Type B pancreatic cell (in vitro differentiated cells): ENCODE results near the genes ASL and SBDS.

GRCh38 chr7:65960480-65961307 lies 21.3 kb downstream of the GUSB start:
- PRO-cap, result no peak

- PRO-cap, result no peak
These were observed 31.4 kb upstream of the ASL start for GRCh38 chr7:66044186-66044684.

- PRO-cap, result bidirectional peak, plus-strand start at chr7:66075834, minus-strand start at chr7:66075627; unidirectional peak, minus-strand start at chr7:66076184
These were observed at the start of gene ASL for GRCh38 chr7:66075233-66076231. Gene ASL, plus strand, starts transcription at chr7:66075819.

GRCh38 chr7:66076767-66077143 lies 1.1 kb downstream of the ASL start:
- PRO-cap, result no peak

GRCh38 chr7:66151835-66152440 lies 37.3 kb downstream of the CRCP start:
- PRO-cap, result no peak

- PRO-cap, result no peak
These were observed 131.2 kb downstream of the TPST1 start for GRCh38 chr7:66336325-66336807.

GRCh38 chr7:66371206-66371594 lies 166.1 kb downstream of the TPST1 start:
- PRO-cap, result no peak

DNA sequence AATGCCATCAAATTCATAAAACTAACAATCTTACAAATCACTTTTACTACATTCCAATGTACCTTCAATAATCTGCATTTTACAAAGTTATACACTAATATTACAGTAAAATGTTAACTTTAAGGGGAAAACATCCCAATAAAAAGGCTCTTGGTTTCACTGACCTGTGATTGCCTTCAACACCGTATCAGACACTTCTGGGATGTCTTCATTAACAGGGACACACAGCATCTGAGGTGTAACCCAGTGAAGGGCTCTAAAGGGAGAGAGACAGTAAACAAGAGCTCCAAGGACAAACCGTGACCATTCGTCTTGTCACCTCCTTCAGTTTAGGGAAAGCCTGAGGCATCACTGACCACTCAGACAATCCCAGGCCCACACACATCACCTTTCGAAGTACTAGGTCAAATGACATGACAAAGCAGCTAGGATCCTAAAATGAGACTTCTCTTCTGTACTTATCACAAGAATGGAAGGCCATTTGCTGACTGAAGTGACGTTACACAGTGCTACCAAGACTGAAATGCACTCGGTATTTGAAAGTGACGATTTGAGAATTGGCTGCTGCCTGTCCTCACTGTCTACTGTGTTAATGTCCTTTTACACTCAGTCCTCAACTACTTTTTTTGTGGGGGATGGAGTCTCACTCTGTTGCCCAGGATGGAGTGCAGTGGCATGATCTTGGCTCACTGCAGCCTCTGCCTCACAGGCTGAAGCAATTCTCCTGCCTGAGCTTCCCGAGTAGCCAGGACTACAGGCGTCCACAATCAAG lies 200.7 kb upstream of the KCTD7 start:
- PRO-cap, result no peak

DNA sequence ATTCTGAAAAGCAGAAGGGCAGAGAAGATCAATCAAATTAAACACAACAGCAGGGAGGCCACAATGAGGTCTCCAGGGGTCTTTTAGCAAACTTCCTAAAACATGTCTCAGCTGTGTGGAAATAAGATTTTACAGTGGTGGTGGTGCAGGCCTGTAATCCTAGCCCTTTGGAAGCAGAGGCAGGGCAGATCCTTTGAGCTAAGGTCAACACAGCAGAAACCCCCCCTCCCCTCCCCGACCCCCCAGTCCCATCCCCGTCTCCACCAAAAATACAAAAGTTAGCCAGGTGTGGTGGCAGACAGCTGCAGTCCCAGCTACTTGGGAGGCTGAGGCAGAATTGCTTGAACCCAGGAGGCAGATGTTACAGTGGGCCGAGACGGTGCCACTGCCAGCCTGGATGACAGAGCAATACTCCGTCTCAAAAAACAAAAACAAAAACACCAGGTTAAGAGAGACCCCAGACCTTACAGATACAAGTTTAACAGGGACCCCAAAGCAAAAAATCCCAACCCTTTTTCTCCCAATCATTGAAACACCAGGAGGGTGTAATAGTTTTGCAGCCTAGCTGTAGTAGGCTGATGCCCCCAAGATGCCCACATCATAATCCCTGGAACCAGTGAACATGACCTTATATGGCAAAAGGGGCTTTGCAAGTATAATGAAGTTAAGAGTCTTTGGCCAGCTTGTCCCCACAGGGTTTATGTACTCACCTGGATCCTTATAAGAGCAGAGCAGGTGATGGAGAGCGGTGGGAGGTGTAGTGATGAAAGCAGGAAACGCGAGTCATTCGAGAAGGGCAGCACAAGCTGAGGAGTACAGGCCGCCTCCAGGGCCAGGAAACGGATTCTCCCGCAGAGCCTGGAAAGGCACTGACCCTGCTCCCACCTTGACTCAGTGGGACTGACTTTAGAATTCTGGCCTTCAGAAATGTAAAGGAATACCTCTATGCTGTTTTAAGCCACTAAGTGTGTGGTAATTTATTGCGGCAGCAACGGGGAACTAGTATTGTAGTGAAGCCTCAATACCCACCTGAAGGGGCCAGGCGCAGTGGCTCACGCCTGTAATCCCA lies 138.0 kb upstream of the KCTD7 start:
- PRO-cap, result no peak

- PRO-cap, result no peak
These were observed 92.8 kb upstream of the KCTD7 start for GRCh38 chr7:66535619-66536573.

DNA sequence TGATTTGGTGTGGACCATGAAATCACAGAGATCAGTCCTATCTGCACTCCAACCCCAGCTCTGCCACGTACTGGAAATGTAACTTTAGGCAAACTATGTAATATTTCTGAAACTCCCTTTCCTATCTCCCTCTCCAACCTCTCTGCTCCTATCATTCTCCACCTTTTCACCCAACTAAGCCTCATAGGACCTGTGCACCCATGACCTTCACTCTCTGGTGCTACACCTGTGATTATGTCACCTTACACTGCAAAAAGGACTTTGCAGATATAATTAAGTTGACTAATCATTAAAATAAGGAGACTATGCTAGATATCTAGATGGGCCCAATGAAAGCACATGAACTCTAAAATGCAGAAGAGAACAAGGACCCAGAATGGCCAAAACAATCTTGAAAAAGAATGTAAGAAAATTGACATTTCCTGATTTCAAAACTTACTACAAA lies 48.3 kb upstream of the KCTD7 start:
- PRO-cap, result unidirectional peak, minus-strand start at position 145 of the sequence

- PRO-cap, result no peak
These were observed 38.0 kb upstream of the KCTD7 start for GRCh38 chr7:66590526-66591217.

- PRO-cap, result no peak
These were observed 25.2 kb downstream of the KCTD7 start for GRCh38 chr7:66653873-66654326.

- PRO-cap, result no peak
These were observed 1.2 kb downstream of the RABGEF1 start for GRCh38 chr7:66741781-66742050.

DNA sequence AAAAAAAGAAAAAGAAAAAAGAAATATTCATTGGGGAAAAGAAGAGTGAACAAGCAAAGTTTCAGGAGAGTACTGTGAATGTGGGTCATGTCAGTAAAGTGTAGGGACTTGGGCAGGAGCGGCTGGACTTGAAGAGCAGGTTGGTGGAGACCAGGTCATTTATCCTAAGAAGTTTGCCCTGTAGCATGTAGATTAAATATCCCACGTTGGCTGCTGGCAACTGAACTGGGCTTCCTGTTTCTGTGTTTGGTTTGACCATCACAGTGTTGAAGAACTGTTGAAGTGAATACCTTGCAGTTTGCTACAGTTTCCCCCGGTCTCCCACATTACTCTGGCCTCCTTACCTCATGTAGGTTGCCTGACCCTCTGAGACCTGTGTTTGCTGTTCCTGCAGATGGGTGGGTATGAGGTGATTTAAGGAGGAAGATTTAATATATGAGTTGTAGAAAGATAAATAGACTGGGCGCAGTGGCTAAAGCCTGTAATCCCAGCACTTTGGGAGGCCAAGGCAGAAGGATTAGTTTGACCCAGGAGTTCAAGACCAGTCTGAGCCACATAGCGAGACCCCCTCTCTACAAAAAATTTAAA lies 32.7 kb upstream of the TMEM248 start:
- PRO-cap, result no peak

DNA sequence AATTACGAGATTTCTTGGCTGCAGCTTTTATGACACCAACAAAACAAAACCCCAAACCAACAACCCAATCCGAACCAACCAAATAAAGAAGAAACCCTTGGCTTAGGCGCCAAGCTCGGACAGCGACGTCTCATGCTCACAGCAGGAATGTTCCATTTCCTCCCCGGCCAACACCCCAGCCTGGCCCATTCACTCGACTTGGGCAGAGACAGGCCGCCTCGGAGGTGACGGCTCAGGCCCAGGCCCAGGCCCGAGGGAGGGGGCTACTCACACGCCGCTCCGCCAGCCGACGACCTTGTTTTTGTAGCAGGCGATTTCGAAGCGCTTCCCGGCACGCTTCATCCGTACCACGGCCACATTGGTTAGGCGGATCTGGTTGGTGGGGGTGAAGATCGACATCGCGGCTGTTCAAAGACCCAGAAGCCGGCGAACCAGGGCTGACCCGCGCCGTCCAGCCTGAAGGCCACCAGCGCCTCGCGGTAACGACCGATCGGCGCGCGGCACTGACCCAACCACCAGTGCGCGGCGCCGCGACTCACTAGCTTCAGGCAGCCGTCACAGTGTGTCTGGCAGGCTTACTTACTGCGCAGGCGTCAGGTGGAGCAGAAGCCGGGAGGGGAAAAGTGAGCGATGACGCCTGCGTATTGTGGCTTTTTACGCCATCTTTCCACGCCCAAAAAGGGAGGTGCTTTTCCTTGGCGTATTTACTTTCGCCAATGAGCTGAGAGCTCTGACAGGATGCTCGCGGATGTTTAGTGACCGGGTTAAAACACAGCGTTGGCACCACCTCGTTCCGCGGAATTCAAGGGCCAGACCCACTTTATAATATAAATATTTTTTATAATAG lies at the start of gene SBDS:
SBDS (minus strand) TSS at position 568 of the 847 bp plus-strand sequence.
- PRO-cap, result bidirectional peak, plus-strand start at position 419 of the sequence, minus-strand start at position 540 of the sequence

DNA sequence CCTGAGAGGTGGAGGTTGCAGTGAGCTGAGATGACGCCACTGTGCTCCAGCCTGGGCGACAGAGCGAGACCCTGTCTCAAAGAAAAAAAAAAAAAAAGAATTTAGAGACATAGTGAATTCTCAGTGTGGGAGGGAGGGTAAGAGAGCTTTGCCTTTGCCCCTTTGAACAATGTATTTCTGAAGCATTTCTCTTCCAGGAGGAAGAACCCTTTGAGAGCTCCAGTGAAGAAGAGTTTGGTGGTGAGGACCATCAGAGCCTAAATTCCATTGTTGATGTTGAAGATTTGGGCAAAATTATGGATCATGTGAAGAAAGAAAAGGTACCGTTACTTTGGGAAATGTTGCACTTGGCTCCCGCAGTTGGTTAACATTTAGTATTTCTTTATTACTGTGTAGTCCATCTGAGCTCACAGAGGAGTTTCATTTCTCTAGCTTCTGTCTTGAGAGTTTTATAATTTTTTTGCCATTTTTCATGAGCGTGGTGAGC lies 28.1 kb downstream of the TYW1 start:
- PRO-cap, result no peak

DNA sequence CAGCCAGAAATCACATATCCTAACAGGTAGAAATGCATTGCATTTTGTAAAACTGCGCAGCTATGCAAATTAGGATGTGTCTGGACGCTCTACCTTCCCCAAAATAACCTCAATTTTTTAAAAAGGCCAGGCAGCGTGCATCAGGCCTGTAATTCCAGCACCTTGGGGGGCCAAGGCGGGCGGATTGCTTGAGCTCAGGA lies 24.9 kb downstream of the SPDYE21 start:
- PRO-cap, result no peak

DNA sequence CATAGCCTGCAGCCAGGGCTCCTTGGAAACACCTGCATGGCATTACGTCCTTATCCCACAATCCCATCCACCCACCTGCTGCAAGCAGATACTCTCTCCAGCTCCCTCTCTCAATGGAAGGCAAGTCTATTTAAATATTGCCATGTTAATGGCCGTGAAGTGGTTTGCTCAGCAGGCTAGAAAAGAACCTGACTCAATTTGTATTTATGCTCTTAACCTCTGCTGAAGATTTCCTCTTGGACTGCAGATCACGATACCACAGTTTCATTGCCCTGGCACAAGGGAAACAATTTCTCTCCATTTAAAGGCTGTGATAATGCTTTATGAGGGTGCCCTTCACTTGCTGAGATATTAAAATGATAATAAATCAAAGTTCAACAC lies 137.0 kb downstream of the SPDYE21 start:
- PRO-cap, result no peak

- PRO-cap, result no peak
These were observed 477.2 kb downstream of the SPDYE21 start for GRCh38 chr7:67753949-67754321.